Epithelial cell of alveolus of lung (primary cell): ENCODE measurements around a stretch of chr20.

DNA sequence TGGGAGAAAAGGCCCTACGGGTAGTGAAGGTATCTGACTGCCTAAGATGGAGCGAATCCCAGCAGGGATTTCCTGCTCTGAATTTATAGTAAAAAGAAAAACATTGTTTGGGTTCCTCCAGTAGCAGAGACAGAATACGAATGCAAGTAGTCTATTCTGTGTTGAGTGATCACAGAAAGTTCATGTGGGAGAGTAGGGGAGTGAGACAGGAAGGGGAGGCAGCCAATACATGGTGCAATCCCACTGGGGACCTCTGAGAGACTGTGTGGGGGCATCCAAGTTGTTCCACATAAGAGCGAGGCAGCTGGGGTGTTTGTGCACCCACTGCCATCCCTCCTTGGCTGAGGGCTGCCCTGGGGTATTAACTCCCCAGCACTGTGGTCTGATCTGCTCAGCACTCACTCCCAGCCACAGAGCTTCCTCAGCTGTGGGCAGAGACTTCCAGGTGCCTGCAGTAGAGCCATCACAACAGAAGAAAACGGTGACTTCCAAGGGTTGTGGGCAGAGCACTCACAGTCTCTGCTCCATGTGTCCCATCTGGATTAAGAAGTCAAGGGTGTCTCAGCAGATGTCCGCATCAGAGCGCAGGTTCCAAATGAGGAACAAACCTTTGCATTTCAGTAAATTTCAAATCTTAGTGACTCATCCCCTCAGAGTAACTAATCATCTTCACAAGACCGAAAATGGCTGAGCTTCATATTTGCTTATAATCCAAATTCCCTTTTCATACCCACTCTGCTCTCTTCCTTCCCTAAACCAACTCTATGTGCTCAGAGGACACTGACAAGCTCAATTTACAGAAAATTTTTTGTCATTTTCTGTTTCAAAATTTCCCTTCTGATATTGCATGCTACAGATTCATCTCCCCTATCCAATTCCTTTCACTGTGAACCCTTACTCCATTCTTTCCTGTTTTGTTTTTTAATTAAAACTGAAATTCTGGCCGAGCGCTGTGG is 101.9 kb upstream of the NAA20 start:
- RAMPAGE, long total RNA = no peak
- RRBS = no CpG with 5 or more reads among the region's 10 CpGs

DNA sequence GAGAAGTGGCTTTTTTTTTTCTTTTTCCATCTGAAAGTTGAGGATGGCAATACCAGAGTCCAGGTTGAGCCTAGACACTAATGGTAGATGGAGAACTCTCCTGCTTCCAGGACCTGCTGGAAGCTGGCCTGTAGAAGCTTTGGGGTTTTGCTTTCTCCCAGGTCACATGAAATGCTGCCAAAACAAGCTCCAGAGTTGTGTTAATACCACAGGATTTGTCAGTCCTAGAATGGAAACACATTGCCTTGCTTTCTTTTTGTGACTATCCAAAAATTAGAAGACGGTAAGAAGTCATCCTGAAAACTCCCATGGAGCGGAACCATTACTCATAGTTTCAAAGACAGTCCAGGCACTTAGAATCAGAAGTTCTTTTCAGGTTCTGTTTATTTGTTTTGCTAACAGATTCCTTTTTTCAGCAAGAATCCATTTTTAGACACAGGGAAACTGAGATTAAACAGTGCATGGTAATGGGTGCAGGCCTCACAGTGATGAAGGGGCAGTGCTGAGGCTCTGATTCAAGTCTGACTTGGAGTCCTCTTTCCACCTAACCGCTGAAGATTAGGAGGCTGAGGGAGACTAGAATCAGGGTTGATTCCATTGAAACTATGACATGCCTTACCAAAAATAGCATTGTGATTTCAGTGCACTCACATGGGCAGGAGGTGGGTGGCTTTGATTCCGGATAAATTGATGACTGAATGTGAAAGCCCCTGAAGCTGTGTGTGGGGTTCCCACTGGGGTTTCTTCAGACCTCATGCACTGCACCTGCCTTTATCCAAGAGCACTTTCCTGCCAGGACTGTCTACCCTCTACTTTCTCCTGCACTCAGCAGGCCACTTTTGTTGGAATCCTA is 72.3 kb upstream of the NAA20 start:
- RAMPAGE, long total RNA = no peak
- RRBS = no CpG with 5 or more reads among the region's 4 CpGs

DNA sequence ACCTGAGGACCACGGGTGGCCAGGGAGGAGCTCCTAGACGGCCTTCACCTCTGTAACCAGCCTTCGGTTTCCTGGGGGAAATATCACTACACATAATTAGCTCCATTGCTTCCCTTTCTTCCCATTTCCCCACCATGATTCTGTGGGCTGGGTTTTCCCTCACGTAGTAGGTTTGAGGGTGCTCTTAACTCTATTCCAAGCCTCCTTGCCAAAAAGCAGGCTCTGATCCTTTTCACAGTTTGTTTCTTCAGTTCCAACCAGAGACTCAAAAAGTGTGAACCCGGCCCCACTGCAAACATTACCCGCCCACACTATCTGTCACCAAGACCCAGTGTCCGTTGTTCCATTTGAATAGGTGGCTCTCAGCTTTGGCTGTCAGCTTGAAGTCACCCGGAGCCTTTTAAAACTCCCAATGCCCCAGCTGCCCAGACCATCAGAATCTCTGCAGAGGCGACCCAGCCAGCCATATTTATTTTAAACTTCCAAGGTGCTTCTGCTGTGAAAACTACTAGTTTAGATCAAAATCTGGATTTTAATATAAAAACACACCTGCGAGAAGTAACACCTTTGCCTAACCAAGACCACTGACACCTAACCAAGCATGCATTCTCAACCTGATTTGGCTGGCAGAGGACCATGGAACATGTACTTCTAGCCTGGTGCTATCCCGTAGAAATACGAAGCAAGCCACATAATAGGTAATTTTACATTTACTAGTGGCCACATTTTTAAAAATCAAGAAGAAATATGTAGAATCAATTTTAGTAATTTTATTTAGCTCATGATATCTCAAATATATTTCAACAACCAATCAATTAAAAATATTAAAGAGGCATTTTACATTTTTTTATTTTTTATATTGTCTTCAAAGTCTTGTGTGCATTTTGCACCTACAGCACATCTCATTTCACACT is 11.6 kb upstream of the NAA20 start:
- RAMPAGE, long total RNA = no peak
- RRBS = no CpG with 5 or more reads among the region's 12 CpGs

DNA sequence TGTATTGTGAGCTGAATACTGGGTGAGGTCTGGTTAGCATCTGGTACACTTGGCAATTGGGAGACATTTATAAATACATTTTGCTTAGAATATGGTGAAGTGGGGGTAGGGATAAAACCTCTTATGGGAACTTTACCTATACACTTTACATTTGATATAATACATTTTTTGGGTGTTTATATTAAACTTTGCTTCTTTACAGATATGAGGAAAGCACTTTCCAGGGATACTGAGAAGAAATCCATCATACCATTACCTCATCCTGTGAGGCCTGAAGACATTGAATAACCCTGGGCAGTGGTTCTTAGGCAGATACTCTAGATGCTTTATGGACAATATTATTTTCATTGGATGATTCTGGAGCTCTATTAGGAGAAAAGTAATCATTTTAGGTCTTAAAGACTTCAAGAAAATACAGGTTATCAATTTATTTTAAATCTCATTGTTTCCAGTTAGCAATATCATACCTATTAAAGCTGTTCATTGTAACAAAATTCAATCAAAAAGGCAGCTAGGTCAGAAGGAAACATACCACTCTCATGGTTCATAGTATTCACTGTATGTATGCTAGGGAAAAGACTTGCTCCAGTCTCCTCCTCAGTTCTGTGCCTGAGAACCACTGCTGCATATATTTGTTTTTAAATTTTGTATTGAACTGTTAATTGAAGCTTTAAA is 15.9 kb downstream of the NAA20 start:
- RAMPAGE, long total RNA = no peak

- RAMPAGE, long total RNA = no peak
- RRBS = no CpG with 5 or more reads among the region's 9 CpGs
Observed at GRCh38 chr20:20138165-20138772, 85.9 kb downstream of the CFAP61 start.

- RAMPAGE, long total RNA = no peak
- RRBS = no CpG with 5 or more reads among the region's 1 CpG
Observed at GRCh38 chr20:20197537-20197736, 145.1 kb downstream of the CFAP61 start.

DNA sequence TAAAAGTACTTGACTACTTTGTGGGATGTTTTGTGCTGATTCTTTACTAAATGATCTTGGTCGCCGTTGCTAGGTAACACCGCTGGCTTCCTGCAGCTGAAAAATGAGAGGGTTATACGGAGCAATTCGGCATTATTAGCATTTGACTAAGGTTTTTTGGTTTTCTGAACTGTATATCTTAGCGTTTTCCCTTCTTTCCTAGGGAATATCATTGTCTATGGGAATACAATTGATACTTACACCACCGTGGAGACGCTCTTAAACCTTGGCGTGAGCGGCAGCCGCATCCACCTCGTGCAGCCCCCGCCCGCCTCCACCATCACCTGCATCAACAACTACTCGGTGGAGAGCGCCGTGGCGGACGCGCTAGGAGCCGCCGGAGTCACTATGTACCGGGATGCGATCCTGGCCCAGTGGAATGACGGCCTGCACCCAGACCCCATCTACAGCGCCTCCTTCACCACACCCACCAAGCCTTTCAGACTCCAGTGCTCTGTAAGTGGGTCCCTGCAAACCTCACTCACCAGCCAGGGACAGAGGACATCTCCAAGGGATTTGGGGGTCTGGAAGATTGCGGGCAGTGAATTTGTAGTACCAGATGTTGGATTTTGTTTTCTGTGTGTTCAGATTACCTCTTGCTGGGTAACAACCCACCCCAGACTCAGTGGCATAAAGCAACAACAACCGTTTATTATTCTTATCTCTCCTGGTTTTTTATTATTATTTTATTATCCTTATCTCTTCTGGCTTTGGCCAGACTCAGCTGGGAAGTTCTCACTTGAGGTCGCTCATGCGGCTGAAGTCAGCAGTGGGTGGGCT is 90.7 kb upstream of the INSM1 start:
- RAMPAGE, long total RNA = no peak
- RRBS = no CpG with 5 or more reads among the region's 30 CpGs

DNA sequence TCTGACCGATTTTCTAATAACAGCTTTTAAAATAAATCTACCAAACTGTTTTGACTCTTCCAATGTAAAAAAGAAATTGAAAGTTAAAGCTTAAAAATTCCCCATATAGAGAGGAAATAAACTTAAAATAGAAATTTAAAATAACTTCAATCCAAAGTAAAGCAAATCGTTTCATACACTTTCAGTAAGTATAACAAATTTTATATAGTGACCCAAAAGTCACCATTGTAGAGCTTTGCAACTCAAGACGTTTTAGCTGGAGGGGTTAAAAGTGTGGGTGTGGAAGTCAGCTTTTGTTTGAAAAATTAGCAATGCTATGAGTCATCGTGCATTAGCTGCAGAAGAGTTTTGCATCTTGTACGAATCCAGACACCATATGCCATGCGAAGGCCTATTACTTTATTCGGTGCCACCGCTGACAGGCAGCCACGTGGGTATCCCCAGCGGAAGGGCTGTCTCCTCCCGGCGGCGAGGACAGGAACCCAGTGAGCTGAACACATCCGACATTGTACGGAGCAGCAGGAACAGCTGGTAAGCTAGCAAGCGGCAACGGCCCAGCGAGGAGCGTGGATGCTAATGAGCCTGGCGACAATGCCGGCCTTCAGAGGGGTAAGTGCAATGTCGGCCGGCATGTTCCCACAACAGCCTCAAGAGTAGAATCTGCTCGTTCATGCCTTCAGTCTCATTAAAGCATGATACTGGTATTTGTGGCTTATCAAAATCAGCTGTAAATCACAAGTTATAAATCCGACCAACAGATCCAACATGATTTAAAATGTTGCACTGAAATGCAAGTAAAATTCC is 84.4 kb downstream of the INSM1 start:
- RAMPAGE, long total RNA = no peak
- RRBS = no CpG with 5 or more reads among the region's 25 CpGs

GRCh38 chr20:20678510-20679153 is 33.8 kb downstream of the RALGAPA2 start:
- RAMPAGE, long total RNA = no peak
- RRBS = no CpG with 5 or more reads among the region's 7 CpGs

DNA sequence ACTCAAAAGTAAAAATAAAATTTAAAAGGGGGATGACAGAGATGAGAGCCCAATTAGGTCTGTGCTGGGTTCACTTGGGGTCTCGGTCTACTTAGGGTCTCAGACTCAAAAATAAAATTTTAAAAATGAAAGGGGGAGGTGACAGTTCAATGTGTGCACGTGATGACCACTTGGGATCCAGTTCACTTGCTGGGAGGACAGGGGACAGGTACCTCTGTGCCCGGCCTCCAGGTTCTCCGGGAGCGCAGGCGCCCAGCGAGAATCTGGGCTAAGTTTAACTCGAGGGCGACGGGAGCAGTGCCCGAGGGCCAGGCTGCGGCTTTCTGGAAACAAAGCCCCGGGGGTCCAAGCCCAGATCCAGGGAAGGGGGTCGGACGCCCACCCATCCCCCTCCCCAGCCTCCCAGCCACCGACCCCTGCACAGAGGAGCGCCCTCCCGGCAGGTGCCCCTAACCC is 532 bp downstream of the RALGAPA2 start:
- RAMPAGE, long total RNA = no peak
- RRBS = 2% methylated on average over 7 of the region's 18 CpGs

GRCh38 chr20:20731587-20732072 is 19.2 kb upstream of the RALGAPA2 start:
- RAMPAGE, long total RNA = no peak
- RRBS = no CpG with 5 or more reads among the region's 1 CpG

DNA sequence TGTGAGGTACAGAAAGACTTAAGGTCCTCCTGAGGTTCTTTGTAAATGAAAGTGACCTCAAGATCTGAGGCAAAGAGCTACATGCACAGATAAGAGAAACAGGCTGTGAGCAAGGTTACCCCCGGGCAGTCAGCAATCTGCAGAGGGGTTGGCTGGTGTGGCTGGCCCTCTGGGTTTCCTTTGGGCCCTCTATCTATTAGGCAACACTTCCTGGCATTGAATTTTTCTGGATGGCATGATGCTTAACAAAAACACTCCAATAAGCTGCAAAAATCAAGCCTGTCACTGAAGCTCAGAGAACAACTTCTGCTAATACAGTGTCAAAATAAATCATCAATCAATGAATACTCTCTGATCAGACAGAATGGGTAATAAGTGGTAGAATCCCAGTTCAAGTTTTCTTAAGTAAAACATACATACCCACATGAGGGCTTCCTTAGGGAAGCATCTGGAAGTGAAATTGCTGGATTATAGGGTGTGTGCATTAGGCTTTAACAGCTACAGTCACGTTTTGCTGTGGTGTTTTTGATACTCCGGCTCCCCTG is 49.0 kb upstream of the RALGAPA2 start:
- RAMPAGE, long total RNA = no peak
- RRBS = no CpG with 5 or more reads among the region's 3 CpGs

DNA sequence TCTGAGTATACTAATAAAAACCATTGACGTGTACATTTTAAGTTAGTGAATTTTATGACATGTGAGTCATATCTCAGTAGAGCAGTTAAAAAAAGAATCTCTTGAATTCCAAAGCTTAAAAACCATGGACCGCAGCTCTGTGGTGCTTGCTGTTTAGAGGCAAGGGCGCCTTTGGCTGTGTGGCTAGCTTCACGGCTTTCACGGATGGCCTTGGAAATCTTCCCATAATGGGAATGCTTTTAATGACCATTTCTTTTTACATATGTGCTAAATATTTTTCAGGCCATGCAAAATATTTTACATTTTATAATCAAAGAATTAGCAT is 57.4 kb downstream of the KIZ start:
- RAMPAGE, long total RNA = no peak
- RRBS = no CpG with 5 or more reads among the region's 5 CpGs

DNA sequence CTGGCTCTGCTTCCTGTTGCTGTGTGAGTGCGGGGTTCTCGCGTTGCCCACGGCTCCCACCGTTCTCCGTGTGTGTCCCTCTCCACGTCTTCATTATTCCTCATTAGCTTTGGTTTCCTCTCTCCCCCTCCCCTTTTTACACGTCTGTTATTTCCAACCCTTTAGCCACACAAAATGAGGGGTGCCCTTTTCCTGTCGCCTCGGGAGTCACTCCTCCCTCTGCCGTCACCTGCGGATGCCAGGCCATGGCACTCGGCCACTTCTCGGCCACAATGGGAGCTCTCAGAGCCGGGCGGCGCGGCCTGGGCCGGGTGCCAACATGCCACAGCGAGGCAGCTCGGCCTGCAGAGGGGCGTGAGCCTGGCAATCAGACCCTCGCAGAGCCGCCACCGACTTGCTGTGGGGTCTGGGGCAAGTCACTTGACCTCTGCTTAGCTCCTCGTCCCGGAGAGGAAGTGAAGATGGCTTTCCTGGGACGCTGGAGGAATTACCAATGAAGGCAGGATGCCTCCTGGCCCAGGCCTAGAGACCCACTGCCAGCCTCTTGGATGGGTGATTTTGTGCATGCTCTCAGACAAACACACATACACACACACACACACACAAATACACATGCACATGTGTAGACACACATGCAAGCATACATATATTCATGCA is 94.5 kb upstream of the NKX2-2 start:
- RAMPAGE, long total RNA = no peak
- RRBS = no CpG with 5 or more reads among the region's 28 CpGs

DNA sequence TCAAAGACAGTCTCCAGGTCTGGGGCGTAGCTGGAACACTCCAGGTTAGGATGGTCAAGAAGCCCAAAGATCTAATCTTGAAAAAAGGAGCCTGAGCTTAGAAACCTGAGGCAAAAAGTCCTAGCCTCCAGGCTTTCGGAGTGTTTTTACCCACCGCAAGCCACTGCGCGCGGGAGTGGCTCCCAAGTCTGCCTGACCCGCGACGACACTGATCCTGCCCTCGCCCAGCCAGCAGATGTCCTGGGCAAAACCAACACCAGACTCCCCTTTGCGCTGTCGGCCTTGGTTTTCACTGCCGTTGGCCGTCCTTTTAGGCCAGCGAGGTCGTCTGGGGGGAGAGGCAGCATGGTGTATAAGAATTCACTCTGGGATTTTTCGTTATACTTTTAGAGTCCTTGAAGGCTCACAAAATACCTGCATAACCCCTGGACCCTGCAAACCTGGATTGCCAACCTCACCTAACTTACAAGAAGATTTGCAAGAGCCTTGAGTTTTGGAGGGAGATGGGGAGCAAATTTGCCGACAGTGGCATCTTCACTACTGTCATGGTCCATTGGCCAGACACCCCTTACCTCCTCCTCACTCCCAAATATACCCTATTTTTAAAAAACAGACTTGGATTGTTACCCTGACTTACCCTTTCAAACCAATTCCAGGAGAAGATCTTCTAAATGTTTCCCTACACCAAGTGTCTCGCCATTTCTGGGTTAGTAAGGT is 4.6 kb downstream of the FOXA2 start:
- RAMPAGE, long total RNA = no peak
- RRBS = no CpG with 5 or more reads among the region's 19 CpGs

- RAMPAGE, long total RNA = no peak
- RRBS = no CpG with 5 or more reads among the region's 1 CpG
Observed at GRCh38 chr20:22722659-22723208, 138.4 kb upstream of the FOXA2 start.

GRCh38 chr20:23115582-23116111 is 29.5 kb upstream of the CD93 start:
- RAMPAGE, long total RNA = no peak
- RRBS = no CpG with 5 or more reads among the region's 4 CpGs

- RAMPAGE, long total RNA = no peak
- RRBS = no CpG with 5 or more reads among the region's 7 CpGs
Observed at GRCh38 chr20:23257889-23258851, 92.4 kb upstream of the NXT1 start.

GRCh38 chr20:23361379-23361710 is 637 bp upstream of the GZF1 start:
- RAMPAGE, long total RNA = no peak
- RRBS = no CpG with 5 or more reads among the region's 28 CpGs

DNA sequence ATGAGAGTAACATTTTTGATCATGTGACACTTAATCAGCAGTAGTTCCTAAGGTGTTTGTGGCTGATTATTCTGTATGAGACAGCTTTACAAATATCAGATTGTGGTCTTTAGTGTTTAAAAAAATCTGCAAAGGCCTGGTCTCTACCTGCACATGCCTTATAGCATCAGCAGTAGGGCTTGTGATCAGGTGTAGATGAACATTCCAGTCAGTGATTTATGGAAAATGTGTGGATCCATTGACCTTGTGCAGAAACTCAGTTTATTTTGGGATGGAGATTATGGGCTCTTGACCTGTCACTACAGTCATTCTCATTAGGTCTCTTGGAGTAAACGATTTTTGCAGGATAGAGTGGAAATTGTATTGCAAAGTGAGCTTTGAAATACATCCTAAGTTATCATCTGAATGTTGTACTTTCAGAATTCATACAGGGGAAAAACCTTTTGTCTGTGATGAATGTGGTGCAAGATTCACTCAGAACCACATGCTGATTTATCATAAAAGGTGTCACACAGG is 4.7 kb downstream of the GZF1 start:
- RAMPAGE, long total RNA = no peak
- RRBS = no CpG with 5 or more reads among the region's 1 CpG